Measurements from ENCODE around the gene PERP.

GRCh38 chr6:137723800-137724381, 143.2 kb upstream of the TNFAIP3 start:
- RRBS, 2 experiments: no CpG with 5 or more reads among the region's 5 CpGs

- RRBS, 2 experiments: no CpG with 5 or more reads among the region's 5 CpGs
These were observed 55.2 kb upstream of the TNFAIP3 start for GRCh38 chr6:137811892-137812278.

GRCh38 chr6:137827835-137828521, 39.1 kb upstream of the TNFAIP3 start:
- RRBS, 2 experiments: no CpG with 5 or more reads among the region's 4 CpGs

DNA sequence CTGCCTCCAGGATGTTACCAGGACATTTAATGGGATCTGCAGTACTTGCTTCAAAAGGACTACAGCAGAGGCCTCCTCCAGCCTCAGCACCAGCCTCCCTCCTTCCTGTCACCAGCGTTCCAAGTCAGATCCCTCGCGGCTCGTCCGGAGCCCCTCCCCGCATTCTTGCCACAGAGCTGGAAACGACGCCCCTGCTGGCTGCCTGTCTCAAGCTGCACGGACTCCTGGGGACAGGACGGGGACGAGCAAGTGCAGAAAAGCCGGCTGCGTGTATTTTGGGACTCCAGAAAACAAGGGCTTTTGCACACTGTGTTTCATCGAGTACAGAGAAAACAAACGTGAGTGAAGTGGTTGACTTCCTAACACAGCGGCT, 11.9 kb downstream of the TNFAIP3 start:
- RRBS, 2 experiments: no CpG with 5 or more reads among the region's 16 CpGs

GRCh38 chr6:138013851-138014502, 93.2 kb downstream of the PERP start:
- RRBS, 2 experiments: no CpG with 5 or more reads among the region's 2 CpGs

GRCh38 chr6:138099810-138100421, 7.3 kb downstream of the PERP start:
- RRBS, 2 experiments: no CpG with 5 or more reads among the region's 7 CpGs

- RRBS, 2 experiments: 1 to 3% methylated on average over 11 of the region's 96 CpGs
These were observed at the start of gene PERP for GRCh38 chr6:138106792-138107723. TSS of gene PERP (minus strand) at chr6:138107419.

- RRBS, 2 experiments: 78 to 82% methylated on average over 4 to 6 of the region's 33 CpGs
These were observed 43.2 kb upstream of the SMIM28 start for GRCh38 chr6:138334286-138335138.

DNA sequence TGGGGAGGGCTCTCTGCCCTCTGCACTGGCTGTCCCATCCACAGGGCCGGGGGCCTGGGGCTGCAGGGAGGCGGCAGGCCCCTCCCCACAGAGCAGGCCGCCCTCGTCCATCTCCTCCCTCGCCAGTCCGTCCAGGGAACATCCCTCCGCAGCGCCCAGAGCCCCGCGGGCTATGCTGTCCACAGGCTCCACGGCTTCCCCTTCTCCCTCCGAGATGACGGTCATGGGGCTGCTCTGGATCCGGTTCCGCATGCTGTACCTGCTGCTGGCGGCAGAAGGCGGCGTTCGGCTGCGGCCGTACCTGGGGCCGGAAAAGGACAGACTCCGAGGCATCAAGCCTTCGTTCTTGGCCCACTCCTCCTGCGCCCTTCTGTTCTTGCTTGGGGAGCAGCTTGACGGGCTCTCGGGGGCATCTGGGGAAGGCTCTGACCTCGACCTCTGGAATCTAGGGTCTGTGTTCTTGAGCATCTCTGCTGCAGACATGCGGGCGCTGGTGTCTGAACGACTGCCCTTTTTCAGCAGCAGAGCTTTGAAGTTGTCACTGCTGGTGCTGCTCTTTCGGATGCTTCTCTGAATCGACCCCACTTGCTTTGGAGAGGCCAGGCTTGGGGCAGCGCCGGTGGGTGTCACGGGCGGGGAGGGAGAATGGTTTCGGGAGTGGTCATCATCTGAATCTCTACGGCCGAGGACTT, 20.2 kb downstream of the HEBP2 start:
- RRBS, 2 experiments: 80 to 94% methylated on average over 3 to 6 of the region's 40 CpGs

GRCh38 chr6:138431577-138432820, 28.0 kb downstream of the HEBP2 start:
- RRBS, 2 experiments: 92 to 100% methylated on average over 2 to 3 of the region's 33 CpGs

- RRBS, 2 experiments: no CpG with 5 or more reads among the region's 7 CpGs
These were observed 35.5 kb downstream of the HEBP2 start for GRCh38 chr6:138439361-138440069.

- RRBS, 2 experiments: no CpG with 5 or more reads among the region's 18 CpGs
These were observed 43.6 kb downstream of the NHSL1 start for GRCh38 chr6:138455263-138456599.

GRCh38 chr6:138499807-138500519, 669 bp upstream of the NHSL1 start:
- RRBS, 2 experiments: no CpG with 5 or more reads among the region's 5 CpGs

- RRBS, 2 experiments: no CpG with 5 or more reads among the region's 6 CpGs
These were observed 4.8 kb upstream of the NHSL1 start for GRCh38 chr6:138503964-138504626.

- RRBS, 2 experiments: no CpG with 5 or more reads among the region's 9 CpGs
These were observed 46.2 kb upstream of the NHSL1 start for GRCh38 chr6:138545329-138546147.

DNA sequence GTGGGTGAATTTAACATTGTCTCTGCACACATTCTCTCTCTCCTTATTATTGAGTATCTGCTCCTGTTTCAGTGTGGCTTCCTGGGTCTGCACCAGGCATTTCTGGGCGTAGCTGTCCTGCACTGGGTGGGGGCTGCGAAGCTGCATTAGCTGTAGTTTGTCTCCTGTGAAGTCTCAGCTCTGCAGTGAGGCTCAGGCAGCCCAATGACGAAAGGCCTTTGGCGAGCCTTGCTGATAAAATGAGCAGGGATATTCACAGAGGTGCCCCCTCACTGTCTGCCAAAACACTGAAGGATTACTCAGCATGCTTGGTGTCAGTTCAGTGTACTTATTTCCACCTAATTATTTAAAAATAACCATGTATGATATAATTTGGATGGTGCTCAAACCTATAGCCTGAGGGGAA, 73.5 kb downstream of the ECT2L start:
- RRBS, 2 experiments: no CpG with 5 or more reads among the region's 4 CpGs

DNA sequence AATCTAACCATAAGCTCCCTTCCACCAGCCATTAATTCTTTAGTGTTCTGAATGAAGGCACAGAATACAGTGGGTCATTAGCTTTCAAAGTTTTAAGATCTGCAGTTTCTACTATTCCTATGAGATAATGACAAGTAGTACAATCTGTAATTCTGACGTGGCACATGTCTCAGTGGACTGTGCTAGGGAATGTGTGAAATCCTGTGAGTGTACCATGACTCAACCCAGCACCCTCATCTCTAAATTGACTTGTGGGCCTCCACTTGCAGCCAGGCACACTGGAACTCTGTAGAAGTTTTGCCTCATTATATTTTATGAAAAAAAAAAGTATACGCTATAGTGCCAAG, 16.9 kb downstream of the REPS1 start:
- RRBS, 2 experiments: no CpG with 5 or more reads among the region's 2 CpGs

GRCh38 chr6:138971503-138972066, 16.5 kb downstream of the REPS1 start:
- RRBS, 2 experiments: no CpG with 5 or more reads among the region's 3 CpGs

DNA sequence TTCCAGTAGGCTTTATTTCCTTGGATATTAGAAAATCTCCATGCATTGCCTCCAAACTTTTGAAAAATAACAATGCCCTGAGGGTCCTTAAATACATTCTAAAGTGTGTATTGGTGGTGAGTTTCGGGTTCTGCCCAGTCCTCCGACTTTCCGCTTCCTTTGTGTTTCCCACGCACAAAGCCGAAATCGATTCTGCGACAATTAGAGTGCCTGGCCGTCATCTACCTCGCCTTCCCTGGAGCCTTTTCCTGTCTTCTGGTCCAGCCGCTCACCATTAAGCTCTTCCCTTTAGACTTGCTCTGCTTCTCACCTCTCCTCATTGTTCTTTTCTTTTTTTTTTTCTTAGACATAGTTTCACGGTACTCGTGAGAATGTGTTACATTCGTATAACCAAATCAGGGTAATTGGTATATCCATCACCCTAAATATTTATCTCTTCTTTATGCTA, 1.3 kb downstream of the ABRACL start:
- RRBS, 2 experiments: no CpG with 5 or more reads among the region's 13 CpGs

GRCh38 chr6:139157000-139157637, 22.2 kb downstream of the HECA start:
- RRBS, 2 experiments: no CpG with 5 or more reads among the region's 5 CpGs

Measured in bronchial epithelial cell (primary cell).